H4 (cell line): ENCODE results near the gene ANKS1B.

GRCh38 chr12:94805678-94806195 lies 155.4 kb upstream of the TMCC3 start:
- RAMPAGE, long total RNA = no peak

- RAMPAGE, long total RNA = no peak
Observed at GRCh38 chr12:94830912-94831508, 172.5 kb downstream of the NDUFA12 start.

GRCh38 chr12:95218620-95219235 lies 1.1 kb downstream of the VEZT start:
- RAMPAGE, long total RNA = no peak

DNA sequence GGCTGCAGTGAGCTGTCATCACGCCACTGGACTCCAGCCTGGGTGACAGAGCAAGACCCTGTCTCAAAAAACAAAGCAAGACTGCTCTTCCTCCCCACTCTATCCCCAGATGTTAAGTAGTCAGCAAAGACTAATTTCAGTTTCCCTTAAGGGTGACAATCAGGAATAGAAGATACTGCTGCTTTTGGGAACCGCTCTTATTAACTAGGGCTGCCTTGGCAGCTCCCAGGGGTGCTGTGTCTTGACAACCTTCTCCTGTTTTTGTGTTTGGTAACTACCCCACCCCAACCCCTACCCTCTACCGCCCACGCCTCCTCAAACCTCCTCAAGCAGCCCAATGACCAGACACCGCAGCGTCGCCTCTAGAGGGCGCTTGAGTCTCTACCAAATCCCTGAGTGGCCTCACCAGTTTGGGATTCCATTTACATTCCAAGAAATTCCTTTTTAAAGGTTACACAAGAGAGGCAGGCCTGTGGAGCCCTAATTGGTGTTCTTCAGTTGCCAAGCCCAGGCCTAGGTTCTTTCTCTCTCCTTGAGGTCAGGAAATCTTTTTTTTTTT lies 72.2 kb upstream of the USP44 start:
- RAMPAGE, long total RNA = no peak

- RAMPAGE, long total RNA = no peak
Observed at GRCh38 chr12:95739447-95740460, 50.8 kb downstream of the NTN4 start.

DNA sequence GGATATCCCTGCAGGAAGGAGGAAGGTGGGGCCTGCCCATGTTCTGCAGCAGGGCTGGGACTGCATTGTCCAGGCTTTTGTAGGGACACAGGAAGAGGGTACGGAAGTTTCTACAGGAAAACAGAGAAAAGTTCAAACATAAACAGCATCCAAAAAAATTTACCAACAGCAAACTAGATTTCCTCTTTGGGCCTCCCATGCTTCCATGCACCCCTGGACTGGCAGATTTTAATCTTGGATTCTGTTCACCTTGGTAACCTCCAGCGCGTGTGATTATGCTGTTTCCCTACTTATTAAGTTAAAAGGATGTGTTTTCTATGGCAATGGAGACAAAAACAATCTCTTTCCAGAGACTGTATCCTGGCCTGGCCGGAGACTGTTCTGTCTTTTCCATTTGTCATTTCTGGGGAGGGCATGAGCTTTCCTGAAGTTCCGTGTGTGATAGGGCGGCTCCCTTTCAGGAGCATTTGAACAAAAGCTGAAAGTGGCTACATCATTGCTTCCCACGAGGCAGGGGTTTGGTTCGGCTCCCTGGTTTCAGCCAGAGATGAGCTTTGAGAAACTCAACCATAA lies 28.8 kb upstream of the ELK3 start:
- RAMPAGE, long total RNA = no peak

- RAMPAGE, long total RNA = no peak
Observed at GRCh38 chr12:96195934-96196385, 1.8 kb downstream of the ELK3 start.

GRCh38 chr12:96208368-96209764 lies 14.7 kb downstream of the ELK3 start:
- RAMPAGE, long total RNA = no peak

- RAMPAGE, long total RNA = no peak
Observed at GRCh38 chr12:96241634-96242353, 47.6 kb downstream of the ELK3 start.

GRCh38 chr12:97143037-97143336 lies 235.9 kb downstream of the NEDD1 start:
- RAMPAGE, long total RNA = no peak

DNA sequence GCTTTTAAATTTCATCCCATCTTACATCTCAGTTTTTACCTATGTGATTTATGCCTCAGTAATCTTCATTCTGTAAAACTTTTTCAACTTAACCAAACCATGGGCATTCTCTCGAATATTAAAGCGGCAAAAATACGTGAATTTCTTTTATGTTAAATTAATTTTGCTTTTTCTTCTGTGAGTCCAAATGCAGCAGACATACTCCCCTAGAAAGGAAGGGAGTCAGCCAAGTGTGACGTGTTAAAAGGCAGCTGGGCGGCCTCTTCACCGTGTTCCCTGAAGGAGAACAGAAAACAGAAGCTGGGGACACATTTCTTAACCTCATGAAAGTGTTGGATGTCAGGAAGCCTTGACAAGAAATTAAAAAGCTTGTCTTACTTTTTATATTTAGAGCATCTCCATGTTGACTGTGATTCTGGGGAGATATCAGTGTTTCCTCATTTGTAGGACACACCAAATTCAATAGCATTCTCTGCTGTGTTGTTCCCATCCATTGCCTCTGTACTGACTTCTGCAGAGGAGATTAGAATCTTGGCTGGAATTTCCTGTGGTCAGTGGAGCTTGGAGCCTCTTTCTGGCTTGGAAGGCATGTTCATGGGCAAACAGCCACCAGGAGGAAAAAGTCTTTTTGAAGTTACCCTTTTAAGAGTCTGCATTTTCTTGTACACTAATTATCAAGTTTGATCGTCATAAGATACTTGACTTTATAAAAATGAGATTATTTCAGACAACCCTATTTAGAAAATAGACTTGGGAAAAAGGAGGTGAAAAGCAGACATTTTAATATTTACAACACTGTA lies 649.3 kb downstream of the NEDD1 start:
- RAMPAGE, long total RNA = no peak

GRCh38 chr12:97724157-97724557 lies 791.2 kb upstream of the TMPO start:
- RAMPAGE, long total RNA = no peak

GRCh38 chr12:98402119-98402536 lies 113.3 kb upstream of the TMPO start:
- RAMPAGE, long total RNA = no peak

DNA sequence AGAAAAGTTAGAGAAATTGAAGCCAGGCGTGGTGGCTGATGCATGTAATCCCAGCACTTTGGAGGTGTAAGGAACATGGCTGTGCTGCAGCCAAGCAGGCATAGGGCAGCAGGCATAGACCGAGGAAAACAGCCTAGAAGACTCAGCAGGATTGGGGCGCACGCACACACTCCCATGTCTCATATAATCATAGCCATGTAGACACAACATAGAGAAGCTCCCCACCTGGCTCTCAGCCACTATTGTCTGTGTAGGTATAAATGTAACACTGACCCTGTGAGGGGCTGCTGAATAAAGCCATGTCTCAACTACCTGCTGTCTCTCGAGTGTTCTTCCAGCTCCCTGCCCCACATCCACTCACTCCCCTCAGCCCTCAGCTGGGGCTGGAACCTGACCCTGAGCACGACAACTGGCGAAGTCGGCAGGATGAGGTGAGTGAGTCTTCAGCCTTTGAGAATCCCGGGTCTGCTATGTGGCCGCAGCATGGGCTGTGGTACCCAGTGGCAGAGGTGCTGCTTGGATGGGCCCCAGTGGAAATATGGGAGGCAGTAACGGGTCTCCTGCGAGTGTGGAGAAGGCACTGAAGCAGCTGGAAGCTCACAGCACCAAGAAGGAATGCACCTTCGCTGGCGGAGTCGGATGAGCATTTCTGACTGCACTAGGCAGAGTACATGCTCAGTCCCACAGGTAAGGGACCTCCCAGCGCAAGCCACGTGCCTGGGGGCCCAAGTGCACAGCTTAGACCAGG lies 95.7 kb upstream of the TMPO start:
- RAMPAGE, long total RNA = no peak

DNA sequence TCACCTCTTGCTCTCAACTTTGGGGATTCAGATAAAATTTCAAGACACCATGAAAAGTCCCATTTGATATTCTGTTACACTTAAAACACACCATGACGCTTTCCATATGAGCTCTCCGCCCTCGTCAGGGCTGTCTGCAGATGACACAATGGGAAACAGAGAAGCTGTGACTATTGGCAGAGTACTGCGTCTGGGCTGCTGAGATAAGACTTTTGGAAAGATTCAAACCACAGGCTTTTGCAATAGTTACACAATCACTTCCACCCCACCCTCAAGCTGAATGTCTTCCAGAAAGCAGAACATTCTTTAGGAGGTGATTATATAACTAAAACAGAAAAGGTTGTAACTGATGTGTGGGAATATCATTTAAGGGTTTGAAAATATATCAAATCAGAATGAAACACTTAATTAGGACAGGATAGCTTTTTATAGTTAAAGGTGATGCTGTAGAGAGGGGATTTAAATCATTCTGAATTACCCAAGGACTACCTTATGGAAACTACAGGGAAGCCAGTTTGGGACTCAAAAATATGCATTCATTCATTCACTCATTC lies 75.3 kb upstream of the TMPO start:
- RAMPAGE, long total RNA = no peak

- RAMPAGE, long total RNA = no peak
Observed at GRCh38 chr12:98573926-98574223, 19.6 kb upstream of the SLC25A3 start.

DNA sequence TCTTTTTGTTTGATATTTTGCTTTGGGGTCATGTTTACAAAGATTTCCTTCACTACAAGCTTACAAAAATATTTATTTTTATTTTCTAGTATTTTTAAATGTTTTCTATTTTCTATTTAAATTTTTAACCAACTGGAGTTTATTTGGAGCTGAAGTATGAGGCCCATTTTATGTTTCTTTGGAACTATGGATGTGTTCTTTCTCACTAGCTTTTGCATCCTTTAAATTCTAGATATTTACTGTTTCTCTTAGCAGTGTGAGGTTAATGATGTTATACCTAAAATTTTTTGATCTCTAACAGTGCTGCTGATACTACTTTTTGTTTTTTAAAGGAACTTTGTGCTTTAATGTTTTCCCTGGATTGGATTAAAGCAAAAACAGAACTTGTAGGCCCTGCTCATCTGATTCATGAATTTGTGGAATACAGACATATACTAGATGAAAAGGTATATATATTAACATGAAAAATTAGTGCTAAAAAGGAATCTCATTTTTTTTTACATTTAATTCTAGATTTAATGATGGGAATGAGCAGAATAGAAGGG lies 25.6 kb downstream of the APAF1 start:
- RAMPAGE, long total RNA = no peak

GRCh38 chr12:99154450-99155072 lies 493.0 kb upstream of the GARIN6 start:
- RAMPAGE, long total RNA = no peak

GRCh38 chr12:99984157-99985332 lies at the start of gene ANKS1B:
Gene ANKS1B, minus strand, starts transcription at chr12:99984936.
- RAMPAGE, long total RNA = no peak

GRCh38 chr12:100190057-100190568 lies 10.5 kb upstream of the ACTR6 start:
- RAMPAGE, long total RNA = no peak